ReNcell CX (cell line): ENCODE data around the genes ARPC4, IL17RC and FANCD2.

DNA sequence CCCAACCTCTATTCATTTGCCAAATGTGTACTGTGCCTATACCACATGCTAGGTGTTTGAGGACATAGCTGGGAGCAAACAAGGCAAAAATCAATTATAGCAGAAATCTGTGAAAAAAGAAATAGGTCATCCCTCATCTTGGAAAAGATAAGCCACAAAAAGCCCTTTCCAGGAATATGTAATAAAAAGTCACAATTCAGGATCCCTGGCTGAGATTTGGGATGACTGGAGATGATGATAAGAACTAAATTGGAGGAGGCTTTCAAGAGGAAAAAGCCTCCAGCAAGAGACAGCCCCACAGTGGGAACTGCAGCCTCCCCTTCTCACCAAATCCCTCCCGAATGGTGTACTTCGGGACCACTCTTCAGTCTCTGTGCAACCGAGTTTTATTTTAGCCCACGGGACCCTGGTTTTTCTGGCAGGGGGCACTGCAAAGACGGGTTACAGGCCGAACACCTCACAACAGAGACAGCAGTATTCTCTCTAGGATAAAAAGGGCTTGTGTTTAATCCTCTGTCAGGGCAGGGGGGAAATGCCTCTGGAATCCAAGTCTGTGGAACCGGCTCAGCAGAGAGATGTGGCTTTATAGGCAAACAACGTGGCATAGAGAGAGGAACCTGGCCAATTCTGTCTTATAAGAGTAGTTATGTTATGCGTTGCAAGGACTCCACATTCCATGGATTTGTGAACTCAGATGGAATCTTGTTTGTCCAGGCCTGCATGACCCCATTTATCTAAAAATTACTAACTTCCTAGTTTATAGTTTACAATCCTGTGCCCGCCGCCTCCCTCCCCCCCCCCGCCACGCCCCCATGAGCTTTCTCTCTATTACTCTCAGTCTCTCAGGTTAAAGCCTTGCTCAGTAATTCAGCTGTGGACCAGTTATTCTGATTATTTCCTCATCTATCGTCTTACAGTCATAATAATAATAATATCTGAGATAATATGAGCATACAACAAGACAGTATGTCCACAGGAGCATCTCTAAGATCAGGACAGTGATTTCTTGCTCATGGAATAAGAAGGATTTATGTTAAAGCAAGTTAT is 1.1 kb upstream of the LMCD1 start:
- PRO-cap = bidirectional peak, plus-strand start at position 592 of the sequence, minus-strand start at position 337 of the sequence

DNA sequence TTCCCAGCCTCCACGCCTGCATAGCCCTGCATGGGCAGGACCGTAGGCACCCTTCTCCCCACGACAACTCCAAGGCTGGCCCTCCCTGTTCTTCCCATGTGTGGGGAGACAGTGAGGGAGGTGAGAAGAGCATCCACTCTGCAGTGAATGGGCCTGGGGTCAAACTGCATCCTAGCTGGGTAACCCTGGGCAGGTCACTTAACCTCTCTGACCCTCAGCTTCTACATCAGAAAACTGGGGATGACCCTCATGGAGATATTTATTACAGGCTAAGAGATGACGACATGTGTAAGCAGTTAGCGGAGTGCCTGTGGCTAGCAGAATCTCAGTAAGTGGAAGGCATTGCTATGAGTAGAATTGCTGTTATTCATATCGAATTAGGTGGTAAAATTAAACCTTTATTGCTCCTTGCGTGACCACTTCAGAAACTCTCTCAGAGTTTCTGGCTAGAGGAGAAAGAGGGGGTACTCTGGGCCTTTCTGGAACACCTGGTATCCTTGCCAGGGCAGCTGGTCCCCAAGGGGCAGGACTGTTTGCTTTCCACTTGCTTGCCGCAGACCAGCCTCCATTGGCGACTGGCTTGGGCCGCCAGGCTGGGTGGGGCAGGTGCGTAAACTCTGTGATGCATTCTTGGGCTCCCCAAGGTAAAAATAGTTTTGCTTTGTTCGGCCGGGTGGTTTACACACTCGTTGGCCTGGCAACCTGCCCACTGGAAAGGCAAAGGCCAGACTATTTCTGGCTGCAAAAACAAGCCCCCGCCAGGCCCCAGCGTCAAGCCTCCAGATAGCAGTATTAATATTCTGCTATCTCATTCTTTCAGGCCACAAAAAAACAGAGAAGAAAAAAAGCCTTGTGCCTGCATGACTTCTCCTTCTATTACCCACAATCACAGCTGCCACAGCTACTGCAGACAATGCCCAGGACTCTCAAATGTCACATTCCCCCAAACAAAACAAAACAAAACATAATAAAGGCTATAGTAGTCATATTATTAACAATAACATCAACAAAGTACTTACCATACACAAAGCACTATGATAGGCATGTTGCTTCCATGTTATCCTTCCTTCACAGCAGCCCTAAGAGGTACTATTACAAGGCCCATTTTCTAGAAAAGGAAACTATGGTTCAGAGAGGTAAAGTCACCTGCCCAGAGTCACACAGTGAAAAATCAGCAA is 13.7 kb upstream of the SSUH2 start:
- PRO-cap = no peak

GRCh38 chr3:8679761-8680499 is 35.3 kb upstream of the SSUH2 start:
- PRO-cap = no peak

DNA sequence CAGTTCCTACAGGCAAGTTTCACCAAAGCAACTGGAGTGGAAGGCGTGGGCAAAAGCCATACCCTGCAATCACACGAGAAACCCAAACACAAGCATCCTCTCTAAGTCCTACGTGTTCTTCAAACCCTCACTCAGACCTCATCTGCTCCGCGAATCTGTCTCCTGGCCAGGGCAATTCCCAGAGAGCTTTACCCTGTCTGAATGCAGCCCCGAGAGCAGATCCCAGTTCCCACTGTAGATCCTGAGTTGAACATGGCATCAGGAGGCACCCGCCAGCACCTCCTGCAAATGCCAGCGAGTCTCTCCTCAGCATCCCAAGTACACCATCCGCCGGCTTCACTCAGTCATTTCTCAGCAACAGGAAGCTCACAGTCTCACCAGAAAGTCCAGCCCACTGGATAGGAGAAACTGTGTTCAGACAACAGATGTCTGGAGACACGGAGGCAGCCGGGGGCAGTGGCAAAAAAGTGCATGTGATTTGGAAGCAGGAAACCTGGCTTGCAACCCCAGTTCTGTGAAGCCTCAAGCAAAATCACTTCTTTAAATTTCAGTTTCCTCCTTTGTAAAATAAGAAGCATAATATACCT is 68.8 kb downstream of the SRGAP3 start:
- PRO-cap = no peak

DNA sequence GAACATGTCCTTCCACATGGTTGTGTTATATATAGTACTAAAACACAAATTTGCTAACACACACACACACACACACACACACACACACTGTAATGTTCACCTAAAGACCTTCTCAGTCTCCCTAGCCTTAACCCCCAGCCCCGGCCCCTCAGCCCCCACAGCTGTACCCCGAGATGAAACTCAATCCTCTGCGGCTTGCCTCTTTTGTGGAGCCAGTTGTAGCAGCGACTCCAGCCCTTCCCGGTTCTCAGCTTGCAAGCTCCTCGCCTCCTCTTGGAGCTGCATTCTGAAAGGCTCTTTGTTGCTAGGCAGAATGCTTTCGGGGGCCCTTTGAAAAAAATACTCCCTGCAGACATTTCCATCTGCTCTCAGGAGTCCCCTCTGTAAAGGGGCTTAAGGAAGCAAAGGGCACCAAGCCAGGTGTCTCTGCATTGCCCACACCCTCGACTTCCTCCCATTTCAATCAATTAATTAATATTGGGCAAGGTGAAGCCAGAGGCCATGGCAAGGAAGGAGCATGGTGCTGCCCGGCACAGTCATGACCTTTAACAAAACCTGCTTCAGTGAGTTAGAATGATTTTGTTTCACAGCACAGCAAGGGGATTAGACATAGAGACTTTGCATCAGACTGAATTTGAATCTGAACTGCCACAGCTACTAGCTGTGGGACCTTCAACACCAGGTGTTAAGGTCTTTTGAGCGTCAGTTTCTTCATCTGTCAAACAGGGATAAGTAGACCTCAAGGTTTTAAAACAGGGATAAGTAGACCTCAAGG is 65.5 kb downstream of the SRGAP3 start:
- PRO-cap = unidirectional peak, minus-strand start at position 184 of the sequence

DNA sequence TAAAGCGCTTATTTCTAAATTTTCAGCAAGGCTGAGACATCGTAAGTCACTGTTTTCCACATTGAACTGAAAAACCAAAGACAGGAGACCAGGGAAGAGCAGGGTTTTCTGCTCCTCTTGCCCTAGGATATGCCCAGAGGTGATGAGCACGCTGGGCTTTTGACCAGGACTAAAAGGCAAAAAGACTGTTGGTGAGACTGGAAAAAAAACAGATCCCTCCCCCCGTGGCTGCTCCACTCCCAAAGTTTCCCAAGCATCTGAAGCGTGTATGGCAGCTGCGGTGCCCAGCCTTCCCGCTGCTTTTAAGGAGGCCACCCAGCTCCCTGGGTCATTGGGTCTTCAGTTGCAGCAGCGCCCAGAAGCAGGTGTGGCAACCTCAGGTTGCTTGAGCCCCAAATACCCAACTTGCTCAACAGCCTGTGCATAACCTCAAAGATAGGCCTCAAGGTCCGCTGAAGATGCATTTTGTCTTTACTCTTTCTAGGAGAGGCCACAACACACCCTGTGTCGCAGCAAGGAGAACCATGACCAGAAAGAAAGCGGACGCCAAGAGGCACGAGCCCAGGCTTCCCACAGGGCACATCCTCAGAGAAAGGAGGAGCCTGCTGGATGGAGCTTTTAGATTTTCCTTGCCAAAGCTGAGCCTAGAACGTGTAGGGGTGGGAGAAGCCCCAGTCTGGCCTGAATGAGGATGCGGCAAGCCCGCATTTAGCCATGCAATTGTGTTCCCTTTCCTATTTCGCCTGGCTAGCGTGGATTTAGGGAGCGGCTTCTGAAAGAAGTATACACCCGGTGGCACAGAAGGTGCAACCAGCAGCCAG is 2.0 kb downstream of the SRGAP3 start:
- PRO-cap = bidirectional peak, plus-strand start at position 337 of the sequence, minus-strand start at position 129 of the sequence; bidirectional peak, plus-strand start at position 537 of the sequence, minus-strand start at position 530 of the sequence

DNA sequence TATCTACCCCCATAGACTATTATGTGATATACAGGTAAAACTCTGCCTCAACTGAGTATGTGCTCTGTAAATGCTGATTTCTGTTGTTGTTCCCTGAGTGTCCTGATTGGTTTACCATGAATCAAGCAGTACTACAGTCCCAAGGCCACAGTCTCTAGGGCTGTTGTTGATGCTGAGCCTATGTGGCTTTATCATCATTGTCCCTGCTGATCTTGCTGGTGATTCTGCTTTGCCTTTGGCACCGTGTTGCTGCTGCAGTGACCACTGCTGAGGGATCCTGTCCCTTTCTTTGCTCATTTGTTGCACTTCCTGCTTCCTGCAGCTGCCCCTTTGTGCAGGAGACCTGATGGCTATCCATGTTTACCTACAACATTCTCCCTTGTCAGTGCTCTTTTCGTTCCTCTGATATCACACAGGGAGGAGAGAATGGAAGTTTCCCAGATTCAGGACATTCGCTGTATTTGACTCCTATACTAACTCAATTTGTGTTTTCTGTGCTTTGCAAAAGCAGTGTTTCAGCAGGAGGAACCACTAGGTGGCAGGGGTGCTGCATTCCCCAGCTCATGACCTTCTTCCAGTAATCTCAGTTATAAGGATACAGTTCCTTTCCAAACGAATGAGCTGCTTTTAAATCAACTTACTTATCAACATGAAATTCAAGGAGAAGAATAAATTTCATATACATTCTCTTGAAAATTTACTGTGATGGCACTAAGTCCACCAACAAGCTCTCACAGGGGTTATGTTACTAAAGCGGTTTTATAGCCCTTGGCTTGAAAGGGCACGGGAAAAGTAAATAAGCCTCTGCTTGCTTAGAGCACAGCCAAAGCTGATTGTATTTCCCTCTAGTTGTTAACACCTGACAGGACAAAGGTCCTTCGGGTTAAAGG is 9.8 kb upstream of the THUMPD3 start:
- PRO-cap = no peak

GRCh38 chr3:9385847-9386733 is 11.3 kb upstream of the SETD5 start:
- PRO-cap = no peak

- PRO-cap = no peak
Observed at GRCh38 chr3:9398221-9399154, 1.1 kb downstream of the SETD5 start.

DNA sequence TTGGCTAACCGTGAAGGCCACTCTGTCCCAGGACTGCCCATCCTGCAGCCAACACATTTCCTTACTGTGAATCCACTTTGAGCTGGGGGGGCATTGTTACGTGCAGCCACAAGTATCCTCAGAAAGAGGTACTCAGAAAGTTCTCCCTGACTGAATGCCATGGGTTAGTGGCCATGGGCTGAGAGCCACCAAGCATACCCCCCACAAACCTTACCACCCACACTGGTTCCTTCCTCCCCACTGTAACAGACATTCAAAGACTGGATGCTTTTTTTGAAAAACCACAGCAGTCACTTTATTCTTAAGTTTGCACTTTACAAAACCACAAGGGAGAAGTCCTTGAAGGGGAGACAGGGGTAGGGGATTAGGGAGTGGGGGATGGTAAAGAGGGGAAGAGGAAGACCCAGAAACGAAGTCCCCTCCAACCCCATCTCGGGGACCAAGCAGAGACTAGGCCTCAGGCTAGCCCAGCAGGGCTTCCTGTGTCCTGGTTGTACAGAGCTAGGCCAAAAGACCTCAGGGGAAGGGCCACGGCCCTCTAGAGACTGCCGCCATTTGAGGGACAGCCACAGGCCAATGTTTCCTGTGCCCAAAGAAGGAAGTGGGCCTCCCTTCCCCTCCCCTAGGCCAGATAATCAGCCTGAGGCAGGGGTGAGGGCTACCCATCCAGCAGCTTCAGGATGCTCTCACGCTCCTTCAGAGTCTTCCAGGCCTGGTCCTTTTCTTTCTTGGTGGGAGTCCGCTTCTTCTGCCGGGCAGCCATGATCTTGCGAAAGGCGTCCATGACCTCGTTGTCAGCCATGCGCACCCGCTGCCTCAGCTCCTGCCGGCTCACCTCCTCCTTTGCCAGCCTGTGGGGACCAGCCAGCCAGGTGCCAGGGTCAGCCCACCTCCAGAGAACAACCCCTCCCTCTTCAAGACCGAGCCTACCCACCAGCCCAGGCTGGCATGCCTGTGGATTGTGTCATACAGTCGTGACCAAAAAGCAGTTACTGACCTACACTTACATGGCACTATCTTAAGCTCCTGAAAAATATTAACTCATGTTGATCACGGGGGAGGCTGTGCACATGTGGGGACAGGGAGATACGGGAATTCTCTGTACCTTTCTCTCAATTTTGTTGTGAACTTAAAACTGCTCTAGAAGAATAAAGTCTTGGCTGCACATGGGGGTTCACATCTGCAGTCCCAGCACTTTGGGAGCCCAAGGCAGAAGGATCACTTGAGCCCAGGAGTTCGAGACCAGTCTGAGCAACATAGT is 10.4 kb upstream of the CAMK1 start:
- PRO-cap = no peak

DNA sequence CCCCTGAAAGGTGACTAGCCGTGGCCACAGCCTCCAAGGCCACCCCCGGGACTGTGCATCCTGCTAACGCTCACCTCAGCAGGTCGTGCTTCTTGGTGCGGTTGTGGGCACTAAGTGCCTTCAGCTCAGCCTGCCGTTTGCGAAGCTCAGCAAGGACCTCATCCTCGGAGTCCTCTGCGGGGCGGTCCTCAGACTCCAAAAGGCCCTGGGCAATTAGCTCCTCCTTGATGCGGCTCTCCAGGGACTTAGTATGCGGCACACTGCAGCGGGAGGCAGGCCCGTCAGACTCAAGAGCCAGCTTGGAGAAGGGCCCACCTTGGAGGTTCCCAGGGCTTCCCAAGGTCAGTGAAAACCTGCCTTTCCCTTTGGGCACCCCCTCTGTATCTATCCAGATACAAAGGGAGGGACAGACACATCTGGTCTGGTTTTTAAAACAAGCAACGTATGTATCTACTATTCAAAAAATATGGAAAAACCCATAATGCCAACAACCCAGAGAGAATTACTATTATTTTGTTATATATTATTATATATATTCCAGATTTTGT is 8.2 kb downstream of the TADA3 start:
- PRO-cap = no peak

DNA sequence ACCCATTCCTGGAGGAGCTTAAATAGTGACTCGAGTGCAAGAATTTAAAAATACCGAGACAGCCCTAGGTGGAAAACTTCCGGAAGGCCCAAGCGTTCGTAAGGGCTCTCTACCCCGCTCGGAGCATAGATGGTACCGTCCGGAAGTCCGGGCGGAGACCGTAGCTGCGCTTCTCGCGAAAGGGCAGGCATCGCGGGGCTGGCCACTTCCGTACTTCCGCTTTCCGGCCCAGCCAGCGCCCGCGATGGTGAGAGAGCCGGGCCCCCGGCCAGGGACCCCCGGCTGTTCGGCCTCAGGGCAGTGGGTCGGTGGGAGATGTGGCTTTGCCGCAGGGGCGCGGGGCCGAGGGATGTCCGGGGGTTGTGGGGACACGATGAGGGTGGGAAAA is at the start of gene ARPC4:
Gene ARPC4, plus strand, starts transcription at position 205 of the 388 bp plus-strand sequence.
- PRO-cap = bidirectional peak, plus-strand start at position 226 of the sequence, minus-strand start outside the sequence

GRCh38 chr3:9809147-9809569 is 904 bp upstream of the TTLL3 start:
- PRO-cap = no peak

GRCh38 chr3:9916827-9917751 is at the start of gene IL17RC:
TSS of gene IL17RC (plus strand) at chr3:9917098.
- PRO-cap = bidirectional peak, plus-strand start at chr3:9917131, minus-strand start at chr3:9916892

DNA sequence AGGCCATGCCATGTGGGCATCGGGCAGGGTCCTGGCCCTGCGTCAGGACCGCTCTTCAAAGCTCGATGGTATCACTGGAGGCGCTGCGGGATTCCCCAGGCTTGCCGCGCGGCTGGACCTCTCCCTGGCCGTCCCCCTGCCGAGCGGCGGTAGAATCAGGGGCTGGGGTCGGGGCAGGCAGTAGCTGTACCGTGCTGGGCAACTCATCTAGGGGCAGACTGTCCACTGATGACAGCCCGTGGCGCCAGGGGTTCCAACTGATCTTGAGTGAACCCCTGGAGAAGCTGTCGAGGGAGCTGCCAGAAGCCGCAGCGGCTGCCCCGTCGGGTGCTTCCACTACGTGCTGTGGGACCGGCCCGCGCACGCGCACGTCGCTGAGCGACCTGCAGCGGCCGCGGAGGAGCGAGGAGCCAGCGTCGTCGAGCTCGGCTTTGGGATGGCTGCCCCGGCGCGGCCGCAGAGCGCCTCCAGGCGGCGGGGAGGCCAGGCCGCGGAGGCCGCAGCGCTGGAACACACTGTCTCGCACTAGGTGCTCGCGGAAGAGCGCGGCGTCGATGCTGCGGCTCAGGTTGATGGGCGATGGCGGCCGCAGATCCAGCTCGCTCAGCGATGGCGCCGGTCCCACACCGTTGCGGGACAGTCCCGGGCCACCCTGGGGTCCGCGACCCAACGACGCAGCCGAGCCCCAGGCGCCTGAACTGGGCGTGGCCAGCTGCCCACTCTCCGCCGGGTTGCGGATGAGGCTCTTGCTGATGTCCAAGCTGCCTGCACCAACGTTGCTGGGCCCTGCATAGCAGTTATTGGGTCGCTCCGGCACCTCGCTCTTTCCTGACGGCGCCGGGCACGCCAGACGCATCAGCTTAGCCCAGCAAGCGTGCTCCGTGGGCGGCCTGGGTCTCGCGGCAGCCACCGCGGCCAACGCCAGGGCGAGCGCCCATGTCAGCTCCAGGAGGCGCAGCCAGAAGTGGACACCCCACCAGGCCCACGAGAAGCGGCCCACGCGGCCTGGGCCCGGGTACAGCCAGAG is 5.7 kb downstream of the PRRT3 start:
- PRO-cap = bidirectional peak, plus-strand start at position 463 of the sequence, minus-strand start at position 341 of the sequence; bidirectional peak, plus-strand start at position 752 of the sequence, minus-strand start at position 635 of the sequence

- PRO-cap = unidirectional peak, minus-strand start at chr3:9979074
Observed at GRCh38 chr3:9978806-9979430, 7.7 kb downstream of the EMC3 start.

DNA sequence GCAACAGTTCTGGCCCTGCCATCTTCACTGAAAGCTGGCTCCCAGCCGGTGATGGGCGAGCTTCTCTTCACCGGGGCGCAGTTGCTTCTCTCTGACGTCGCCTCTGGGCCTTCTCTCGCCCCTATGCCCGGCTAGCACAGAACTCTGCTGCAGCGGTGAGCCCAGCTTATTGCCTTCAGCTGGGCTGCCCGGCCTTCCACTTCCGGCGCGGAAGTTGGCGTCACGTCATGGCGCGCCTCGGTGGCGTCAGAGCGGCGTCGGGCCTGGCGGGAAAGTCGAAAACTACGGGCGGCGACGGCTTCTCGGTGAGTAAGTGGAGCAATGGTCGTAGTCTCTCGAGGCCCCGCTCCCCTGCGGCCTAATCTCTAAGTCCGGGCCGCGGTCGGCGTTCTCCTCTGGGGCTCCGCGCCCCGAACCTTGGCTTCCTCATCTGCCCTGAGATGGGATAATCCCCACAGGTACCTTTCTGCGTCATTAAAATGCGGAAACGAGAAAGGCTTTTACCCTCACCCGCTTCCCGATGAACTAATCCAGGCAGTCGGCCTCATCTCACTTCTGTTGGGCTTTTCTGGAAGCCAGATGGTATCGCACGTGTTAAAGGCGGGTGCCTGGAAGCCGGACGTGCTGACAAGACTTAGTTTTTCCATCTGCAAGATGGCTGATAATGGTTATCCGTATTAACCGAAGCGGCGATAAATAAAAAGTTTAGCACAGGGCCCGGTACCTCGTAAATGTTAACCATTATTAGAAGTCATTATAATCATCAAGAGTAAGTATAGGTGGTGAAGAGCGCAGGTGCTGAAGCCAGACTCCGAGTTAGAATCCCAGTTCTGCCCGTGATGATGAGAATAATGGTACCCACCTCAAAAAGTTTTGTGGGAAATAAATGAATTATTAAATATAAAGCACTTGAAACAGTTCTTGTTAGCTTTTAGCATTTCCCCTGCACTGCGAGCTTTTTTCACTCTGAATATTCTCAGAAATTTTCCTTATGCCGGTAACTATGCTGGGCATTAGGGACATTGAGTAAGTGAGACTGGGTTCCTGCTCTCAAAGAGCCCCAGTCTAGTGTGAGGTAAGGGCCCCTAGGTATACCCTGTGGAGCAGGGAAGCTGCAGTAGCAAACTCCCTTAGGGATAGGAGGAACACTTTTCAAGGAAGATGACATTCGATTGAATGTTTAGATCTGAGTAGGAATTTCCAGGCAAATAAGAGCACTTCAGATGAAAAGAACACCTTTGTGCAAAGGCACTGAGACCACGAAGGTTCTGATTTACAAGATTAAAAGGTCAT is at the start of gene FANCD2:
Gene FANCD2, plus strand, starts transcription at position 269 of the 1,293 bp plus-strand sequence.
- PRO-cap = bidirectional peak, plus-strand start at position 255 of the sequence, minus-strand start at position 196 of the sequence

- PRO-cap = no peak
Observed at GRCh38 chr3:10143316-10143557, 1.7 kb downstream of the VHL start.

GRCh38 chr3:10199109-10199514 is 34.4 kb downstream of the IRAK2 start:
- PRO-cap = no peak

- PRO-cap = no peak
Observed at GRCh38 chr3:10242290-10242747, 5.9 kb upstream of the TATDN2 start.